Tongue (tissue), 2 donors: ENCODE results near the genes PPP1R15A, BAX, CGB2, CGB7 and CD37.

- RAMPAGE, long total RNA = no peak
Measured at GRCh38 chr19:48712762-48713625, 6.5 kb downstream of the MAMSTR start.

- RAMPAGE, long total RNA = no peak
Measured at GRCh38 chr19:48726942-48727684, 7.6 kb upstream of the MAMSTR start.

DNA sequence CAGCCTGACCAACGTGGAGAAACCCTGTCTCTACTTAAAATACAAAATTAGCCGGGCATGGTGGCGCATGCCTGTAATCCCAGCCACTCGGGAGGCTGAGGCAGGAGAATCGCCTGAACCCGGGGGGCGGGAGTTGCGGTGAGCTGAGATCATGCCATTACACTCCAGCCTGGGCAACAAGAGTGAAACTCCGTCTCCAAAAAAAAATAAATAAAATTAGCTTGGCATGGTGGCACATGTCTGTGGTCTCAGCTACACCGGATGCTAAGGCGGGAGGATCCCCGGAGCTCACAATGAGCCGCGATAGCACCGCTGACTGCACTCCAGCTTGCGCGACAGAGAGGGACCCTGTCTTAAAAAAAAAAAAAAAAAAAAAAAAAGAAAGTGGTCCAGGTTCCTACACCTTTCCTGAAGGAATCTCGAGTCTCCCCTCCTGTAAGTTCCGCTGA, 662 bp downstream of the FUT1 start:
- RAMPAGE, long total RNA = no peak

- RAMPAGE, long total RNA = no peak
Measured at GRCh38 chr19:48760423-48761259, 5.3 kb downstream of the FGF21 start.

DNA sequence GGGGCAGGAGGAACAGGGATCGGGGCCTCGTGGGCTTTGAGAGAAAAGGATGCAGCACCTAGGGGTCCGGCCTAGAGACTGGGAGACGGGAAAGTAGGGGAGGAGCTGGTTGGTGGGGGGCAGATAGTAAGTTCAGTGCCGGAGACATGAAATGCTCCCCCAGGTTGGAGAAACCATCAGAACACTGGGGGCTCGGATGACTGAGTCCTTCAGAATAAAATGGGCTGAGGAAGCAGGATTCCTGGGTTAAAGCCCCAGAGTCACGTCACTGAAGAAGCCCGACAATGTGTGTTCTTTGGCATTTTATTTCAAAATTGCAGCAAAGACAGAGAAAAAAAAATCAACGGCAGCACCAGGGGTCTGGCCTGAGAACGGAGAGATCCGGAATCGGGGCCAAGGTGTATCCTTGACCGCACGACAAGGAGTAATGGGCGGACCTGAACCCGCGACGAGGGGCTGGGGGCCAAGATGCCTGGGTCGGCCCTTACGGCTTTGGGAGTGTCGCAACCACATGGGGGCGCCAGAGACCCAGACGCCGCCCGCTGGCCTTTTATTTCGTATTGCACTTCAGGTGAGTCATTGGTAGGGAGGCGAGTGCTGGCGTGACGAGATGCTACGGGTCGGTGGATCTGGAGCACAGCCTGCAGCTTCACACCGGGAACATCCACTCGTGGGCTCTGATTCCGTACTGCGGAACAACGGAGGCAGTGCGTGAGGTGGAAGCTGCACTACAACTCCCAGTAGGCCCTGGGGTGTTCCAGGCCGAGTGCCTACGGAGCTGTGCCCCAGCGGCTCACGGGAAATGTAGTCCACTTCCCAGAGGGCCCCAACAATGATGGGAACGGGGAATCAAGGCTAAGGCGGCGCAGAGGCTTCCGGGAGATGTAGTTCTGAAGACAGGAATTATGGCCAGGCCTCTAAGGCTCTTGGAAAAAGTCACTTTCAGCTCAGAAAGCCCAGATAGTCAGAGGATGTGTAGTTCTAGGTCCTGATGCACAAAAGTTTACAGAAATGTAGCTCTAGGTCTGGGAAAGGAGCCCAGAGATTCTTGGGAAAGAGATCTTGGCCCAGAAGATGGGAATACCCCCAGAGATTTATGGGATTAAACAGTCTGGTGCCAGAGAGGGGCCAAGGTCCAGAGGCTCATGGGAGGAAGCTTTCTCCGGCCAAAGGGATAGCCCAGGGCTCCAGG, 15.7 kb downstream of the BCAT2 start:
- RAMPAGE, long total RNA = no peak

GRCh38 chr19:48872023-48872266, 276 bp upstream of the PPP1R15A start:
- RAMPAGE, long total RNA = no peak

DNA sequence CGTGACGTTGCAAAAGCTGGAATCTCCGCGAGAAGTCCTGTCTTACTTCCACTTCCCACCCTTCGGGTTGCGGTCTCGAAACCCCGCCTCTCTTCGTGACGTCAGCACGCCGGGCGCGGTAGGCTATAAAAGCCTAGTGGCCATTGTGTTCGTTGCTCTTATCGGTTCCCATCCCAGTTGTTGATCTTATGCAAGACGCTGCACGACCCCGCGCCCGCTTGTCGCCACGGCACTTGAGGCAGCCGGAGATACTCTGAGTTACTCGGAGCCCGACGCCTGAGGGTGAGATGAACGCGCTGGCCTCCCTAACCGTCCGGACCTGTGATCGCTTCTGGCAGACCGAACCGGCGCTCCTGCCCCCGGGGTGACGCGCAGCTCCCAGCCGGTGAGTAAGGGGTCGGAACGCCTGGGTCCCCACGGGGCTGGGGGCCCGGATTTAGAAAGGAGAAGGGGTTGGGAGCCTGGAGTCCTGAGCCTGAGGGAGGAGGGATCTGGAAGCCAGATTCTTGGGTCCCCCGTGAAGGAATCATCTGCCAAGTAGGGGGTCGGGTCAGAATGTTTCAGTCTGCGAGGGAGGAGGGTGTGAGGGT, at the start of gene PPP1R15A:
PPP1R15A (plus strand) TSS at position 155 of the 590 bp plus-strand sequence.
- RAMPAGE, long total RNA = no peak

- RAMPAGE, long total RNA = no peak
Measured at GRCh38 chr19:48873650-48874206, 1.5 kb downstream of the PPP1R15A start.

- RAMPAGE, long total RNA = no peak
Measured at GRCh38 chr19:48954376-48955554, at the start of gene BAX. BAX (plus strand) TSS chr19:48954875.

DNA sequence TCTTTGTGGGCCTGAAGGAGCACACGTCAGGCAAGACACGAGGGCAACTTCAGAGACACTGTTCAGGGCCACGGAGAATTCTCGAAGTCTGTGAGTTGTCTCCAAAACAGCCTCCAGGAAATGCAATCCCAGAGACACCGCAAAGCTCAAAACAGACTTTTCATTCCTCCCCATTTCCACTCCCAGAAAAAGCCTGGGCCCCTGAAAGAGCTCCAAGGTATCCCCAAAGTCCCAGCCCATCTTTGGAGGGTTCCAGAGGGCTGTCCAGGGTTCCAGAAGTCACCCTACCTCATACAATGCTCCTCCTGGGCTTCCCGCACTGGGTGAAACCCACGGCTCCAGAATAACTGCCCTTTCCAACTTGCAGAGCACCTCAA, 846 bp upstream of the FTL start:
- RAMPAGE, long total RNA = no peak

GRCh38 chr19:48966449-48967230, 1.5 kb downstream of the FTL start:
- RAMPAGE, long total RNA = no peak

DNA sequence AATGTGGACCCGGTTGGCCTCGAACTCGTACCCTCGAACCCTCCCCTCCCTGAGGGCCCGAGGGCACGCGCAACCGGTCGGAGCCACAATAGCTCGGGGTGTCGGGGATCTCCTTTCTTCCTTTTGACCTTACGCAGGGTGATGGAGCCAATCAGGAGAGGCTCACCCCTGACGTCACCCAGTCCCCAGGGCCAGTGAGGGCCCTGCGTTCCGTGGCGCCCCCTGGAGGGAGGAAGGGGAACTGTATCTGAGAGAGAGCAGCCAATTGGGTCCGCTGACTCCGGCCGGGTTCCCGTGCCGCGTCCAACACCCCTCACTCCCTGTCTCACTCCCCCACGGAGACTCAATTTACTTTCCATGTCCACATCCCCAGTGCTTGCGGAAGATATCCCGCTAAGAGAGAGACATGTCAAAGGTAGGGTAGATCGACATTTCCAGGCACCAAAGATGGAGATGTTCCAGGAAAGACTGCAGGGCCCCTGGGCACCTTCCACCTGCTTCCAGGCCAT, at the start of gene CGB2:
CGB2 (plus strand) TSS at position 201 of the 509 bp plus-strand sequence.
- RAMPAGE, long total RNA = no peak

GRCh38 chr19:49057524-49058122, at the start of gene CGB7:
CGB7 (minus strand) TSS chr19:49057749.
- RAMPAGE, long total RNA = no peak

DNA sequence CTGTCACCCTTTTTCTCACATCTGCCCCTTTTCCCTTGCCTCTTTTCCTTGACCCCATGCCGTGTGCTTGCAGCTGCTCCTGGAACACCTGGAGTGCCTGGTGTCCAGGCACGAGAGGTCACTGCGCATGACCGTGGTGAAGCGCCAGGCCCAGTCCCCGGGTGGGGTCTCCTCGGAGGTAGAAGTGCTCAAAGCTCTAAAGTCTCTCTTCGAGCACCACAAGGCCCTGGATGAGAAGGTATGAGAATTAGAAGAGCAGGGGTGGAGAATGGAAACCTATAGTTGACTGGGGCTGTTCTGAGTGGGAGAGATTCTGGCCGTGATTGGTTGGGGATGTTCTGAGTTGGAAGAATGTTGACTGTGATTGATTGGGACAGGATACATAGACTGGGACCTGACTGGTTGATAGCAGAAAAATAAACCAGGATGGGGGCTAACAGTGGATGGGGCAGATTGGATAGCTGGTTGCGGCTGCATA, 9.5 kb downstream of the PPFIA3 start:
- RAMPAGE, long total RNA = no peak

DNA sequence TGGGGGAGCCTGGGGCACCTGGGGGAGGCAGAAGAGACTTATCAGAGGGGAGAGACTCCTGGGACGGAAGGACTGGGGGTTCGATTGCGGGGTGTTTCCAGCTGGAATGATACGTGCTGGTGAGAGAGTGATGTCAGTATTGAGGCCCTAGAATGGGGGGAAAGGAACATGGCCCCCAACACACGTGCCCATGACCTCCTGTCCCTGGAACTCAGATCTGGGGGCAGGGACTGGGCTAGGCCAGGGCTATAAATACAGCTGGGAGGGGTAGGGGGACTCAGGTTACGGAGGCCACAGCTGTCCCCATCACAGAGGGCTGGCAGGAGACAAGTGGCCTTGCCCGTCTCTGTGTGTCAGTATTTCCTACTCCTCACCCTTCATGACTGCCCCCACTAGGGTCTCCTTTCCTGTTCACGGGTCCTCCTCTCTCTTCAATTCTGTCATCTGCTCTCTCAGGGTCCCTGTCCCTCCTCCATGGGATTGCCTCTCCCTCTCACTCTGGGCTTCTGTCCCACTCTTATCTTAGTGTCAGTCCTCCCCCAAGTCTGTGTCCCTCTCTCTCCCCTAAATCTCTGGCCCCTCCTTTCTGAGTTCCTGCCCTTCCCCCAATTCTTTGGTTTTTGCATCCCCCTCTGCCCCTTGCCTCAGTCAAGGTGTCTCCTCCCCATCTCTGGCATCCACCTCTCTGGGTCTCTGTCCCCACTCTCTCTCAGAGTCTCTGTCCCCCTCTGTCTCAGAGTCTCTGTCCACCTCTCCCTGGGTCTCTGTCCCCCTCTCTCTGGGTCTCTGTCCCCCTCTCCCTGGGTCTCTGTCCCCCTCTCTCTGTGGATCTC, 721 bp upstream of the HRC start:
- RAMPAGE, long total RNA = no peak

- RAMPAGE, long total RNA = start-site peak on the plus strand at chr19:49335403-49335429, 6 and 7 reads in 2 replicates
Measured at GRCh38 chr19:49334857-49336338, at the start of gene CD37. CD37 (plus strand) TSS chr19:49335406.

- RAMPAGE, long total RNA = no peak
Measured at GRCh38 chr19:49393912-49394445, 5.9 kb downstream of the KASH5 start.

- RAMPAGE, long total RNA = no peak
Measured at GRCh38 chr19:49428269-49428619, 3.1 kb downstream of the GFY start.

DNA sequence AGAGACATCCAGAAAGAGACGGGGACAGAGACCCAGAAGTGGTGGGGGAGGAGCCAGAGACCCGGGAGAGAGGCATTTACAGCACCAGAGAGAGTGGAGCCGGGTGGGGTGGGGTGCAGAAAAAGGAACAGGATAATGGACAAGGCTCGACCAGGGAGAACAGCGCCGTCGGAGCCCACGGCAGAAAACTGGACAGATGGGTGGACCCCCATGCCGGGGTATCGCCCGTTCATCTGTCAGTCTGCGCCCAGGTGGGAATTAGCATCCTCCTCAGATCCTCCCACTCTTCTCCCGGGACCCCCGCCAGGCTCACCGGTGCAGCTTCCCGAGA, 357 bp downstream of the SLC17A7 start:
- RAMPAGE, long total RNA = no peak

DNA sequence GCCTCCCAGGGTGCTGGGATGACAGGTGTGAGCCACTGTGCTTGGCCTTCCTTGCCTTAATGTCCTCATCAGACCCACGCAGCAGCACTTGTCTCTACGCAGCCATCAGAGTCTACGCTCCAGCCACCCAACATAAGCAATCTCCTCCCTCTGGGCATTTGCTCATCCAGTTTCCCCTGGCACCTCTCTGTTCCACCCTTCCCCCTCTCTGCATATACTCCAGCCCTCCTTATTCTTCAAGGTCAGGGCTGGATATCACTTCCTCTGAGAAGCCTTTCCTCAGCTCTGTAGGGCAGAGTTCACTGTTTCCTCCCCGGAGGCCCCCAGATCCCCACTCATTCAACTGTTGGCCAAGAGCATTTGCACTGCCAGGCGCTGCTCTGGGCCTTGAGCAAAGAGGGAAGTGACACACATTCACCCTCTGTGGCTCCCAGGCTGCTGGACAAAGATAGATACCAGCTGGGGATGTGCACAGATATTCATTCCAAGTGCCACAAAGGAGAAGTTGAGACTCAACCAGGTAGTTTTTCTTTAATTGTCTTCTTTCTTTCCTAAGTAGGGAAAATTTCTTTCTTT, 3.3 kb downstream of the FCGRT start:
- RAMPAGE, long total RNA = no peak